NALM6 (cell line): ENCODE results near the gene CBX8.

GRCh38 chr17:78812667-78813712 lies 27.6 kb downstream of the USP36 start:
- PRO-cap, result no peak

DNA sequence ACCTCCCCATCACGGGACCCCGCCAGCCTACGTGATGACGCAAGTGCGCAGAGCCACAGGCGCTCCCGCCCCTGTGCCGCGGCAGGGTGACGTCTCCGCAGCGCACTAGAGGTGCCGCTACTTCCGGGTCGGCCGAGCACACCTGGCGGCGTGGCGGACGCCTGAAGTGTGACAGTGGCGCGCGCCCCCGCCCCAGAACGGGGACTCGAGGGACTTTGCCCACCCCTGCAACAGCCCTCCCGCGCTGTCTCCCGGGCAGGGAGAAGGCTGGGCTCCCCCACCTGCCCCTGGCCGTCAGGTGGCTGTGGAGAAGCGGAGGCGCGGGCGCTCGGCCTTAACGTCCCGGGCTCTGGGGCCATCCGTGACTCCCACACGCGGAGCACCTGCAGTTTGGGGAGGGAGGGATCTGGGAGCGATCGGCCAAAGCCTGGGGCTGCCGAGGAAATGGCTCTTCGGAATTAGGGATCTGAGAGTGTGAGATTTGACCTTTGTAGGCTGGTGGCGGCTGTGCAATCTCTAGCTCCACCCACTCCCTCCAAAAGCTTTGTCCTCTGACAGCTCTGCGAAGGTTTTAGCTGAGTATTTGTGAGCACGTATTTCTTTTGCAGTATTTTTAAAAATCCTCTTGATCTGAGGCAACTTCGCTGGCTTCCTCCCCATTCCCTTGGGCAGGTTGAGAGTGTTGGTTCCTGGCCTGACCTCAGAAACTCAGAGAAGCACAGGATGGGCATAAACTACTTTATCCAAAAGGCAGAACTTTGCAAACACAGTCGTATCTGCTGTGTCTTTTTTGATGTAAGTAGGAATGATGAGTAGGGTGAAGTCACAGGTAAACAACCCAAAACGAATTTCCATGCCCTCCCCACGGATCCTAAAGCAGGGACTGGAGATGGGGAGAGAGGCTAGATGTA lies 621 bp upstream of the USP36 start:
- PRO-cap, result bidirectional peak, plus-strand start at position 139 of the sequence, minus-strand start outside the sequence; unidirectional peak, plus-strand start at position 297 of the sequence; unidirectional peak, minus-strand start at position 460 of the sequence

GRCh38 chr17:78870613-78871060 lies 30.0 kb upstream of the USP36 start:
- PRO-cap, result no peak

DNA sequence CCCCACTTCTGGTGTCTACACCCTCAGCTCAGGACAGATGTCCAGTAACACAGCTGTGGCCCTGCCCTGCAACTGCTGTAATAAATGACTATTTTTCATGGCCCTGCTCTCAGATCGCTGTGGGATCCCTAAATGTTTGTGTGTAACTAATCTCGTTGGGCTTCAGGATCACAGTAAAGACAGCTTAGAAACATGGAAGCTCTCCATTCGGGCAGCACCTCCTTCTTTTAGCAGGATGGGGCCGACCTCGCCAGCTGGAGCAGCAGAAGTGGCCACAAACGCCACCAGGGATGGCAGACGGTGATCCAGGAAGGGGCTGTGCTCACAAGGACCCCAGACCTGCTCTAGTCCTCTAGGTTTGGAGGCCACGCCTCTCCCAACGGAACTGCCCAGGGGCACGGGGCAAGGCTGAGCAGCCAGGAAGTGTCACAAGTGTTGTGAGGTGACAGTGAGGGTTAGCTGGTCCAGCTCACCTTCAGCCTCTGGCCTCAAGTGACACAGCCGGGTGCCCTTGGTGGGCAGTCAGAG lies 20.6 kb downstream of the CEP295NL start:
- PRO-cap, result unidirectional peak, plus-strand start at position 440 of the sequence

GRCh38 chr17:78898395-78898693 lies 4.7 kb downstream of the CEP295NL start:
- PRO-cap, result no peak

GRCh38 chr17:78951691-78952396 lies 26.7 kb upstream of the TIMP2 start:
- PRO-cap, result bidirectional peak, plus-strand start at chr17:78952290, minus-strand start at chr17:78952118

GRCh38 chr17:78993170-78994089 lies 13.7 kb upstream of the LGALS3BP start:
- PRO-cap, result no peak

DNA sequence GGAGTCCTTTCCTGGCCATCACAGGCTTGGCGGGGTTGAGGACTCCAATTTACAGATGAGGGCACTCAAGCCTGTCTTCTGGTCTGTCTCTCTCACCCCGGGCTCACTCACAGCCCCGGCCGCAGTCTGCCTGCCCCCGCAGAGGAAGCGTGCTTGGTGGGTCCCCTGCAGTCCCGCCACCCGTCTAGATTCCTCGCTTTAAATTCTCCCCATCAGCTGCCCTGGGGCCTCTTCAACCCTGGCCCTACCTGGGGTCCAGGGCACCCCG lies 92.8 kb downstream of the ENGASE start:
- PRO-cap, result no peak

DNA sequence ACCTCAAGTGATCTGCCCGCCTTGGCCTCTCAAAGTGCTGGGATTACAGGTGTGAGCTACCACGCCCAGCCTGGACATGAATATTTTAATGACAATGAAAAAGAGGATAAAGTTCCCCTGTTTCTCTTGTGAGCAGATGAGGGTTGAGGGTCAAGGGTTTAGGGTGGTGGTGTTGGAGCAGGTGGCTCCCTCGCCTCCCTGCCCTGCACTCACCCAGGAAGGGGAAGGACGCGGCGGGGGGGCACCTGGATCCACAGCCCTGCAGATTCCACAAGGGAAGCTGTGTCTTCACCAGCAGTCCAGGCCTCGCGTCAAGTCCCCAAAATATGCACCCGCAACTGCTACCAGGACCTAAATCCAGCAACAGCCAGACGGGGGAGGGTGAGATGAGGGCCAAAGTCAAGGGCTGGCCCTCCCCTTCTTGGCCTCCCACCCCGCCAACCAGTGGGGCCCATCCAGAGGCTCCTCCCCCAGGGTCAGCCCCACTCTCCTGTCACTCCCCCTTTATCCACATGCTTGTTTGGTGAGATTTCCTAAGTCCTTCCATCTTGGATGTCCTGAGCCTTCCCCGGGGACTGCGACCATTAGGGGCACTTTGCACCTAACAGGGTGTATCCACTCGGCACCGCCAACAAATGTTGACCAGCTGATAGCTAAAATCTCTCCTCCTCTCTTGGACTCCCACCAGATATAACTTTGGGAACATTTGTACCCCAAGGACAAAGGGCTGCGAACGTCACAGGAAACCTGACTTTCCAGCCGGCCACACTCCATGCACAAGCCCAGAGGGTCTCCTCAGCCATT lies 138.7 kb downstream of the ENGASE start:
- PRO-cap, result no peak

DNA sequence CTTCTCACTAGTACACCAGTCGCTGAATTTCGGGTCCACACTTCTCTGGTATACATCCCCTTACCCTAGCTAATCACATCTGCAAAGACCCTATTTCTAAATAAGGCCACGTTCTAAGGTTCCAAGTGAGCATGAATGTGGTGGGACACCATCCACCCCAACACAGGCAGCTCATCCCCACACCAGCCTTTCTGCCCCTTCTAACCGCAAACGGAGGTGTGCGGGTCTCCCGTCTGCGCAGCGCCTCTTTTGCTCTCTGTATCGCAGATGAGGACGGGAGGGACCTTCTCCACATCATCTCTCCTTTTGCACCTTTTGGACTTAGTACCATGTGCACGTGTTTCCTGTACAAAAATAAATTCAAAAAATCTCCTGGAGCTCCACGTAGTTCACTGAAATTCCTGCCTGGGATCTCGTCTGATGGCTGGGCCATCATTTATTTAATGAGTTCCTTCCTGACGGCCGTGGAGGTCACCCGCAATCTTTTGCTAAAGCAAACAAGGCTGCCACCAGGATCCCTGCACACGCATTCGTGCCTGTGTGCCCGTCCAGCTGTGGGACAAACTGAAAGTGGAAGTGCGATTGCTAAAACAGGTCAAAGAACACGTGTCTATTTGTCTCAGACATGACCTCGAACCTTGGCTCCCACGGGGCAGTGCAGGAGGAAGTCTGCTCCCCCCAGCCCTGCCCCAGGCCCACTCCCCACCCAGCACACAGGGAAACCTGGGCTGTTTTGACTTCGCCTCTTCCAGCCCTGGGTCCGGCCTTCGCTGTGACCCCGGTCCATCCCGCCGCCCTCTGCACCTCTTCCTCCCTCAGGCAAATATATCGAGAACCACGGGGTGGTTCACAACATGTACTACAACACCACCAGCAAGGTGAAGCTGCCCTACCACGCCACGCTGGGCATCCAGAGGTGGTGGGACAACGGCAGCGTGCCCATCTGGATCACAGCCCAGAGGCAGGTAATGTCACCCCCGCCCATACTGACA lies 2.2 kb downstream of the ENPP7 start:
- PRO-cap, result bidirectional peak, plus-strand start at position 562 of the sequence, minus-strand start at position 531 of the sequence

- PRO-cap, result no peak
Observed at GRCh38 chr17:79793034-79794182, 3.5 kb downstream of the CBX8 start.

DNA sequence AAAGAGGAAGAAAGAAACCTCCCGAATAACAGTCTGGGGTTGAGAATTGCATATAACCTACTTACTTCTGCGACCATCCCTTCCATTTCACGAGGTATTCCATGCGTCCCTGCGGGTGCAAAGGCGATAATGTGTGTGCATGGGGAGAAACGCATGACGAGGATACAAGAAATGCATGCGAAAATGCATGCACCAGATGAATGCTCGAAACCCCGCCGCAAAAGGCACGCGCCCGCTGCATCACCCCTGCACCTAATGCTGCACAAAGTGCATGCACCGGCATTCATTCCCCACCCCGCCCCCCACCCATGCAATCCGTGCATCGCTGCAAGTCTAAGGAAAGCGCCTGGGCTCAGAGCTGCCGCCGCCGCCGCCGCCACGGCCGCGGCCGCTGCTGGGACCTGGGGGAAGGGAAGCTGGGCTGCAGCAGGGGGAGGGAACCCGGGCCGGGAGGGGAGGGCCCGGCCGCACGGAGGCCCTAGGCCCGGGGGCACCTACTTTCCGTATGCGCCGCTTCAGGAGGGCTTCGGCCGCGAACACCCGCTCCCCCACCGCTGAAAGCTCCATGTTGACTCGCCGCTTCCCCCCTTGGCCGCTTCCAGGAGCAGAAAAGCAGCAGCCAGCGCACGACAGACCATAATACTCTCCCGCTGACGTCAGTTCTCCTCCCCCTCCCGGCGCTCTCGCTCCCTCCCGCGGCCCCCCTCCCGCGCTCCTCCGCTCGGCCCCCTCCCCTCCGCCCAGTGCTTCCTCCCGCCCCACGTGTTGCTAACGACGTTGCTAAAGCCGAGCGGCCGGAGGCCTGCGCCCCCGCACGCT lies at the start of gene CBX8:
Gene CBX8 (minus strand): TSS at position 646 of the 819 bp plus-strand sequence.
- PRO-cap, result bidirectional peak, plus-strand start at position 504 of the sequence, minus-strand start at position 254 of the sequence; bidirectional peak, plus-strand start outside the sequence, minus-strand start at position 612 of the sequence

GRCh38 chr17:79798070-79798517 lies 1.2 kb upstream of the CBX8 start:
- PRO-cap, result no peak

DNA sequence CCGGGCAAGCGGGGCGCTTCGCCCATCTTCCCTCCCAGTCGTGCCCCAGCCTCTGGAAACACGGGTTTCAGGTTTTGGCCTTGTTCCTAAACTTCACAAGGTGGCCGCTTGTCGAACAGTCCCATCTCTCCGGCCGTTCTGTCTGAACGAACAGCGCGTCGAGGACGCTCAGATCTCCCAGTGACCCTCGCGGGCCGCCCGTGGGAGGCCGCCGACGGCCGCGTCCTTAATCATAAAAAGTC lies 1.9 kb upstream of the CBX8 start:
- PRO-cap, result no peak

- PRO-cap, result no peak
Observed at GRCh38 chr17:79808624-79809387, 11.9 kb upstream of the CBX8 start.

DNA sequence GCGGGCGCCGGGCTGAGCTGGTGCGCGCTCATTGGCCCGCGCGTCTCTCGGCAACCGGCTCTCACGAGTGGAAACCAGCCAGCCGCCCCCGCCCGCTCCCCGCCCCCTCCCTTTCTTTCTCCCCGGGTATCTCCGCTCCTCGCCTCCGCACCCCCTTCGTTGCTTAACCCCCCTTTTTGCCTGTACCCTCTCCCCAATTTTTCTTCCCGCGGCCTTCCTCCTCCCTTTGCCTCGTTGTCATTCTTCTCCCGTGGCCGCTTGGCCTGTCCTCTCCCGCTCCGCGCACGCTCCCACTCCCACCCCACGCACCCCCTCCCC lies 13.4 kb upstream of the CBX8 start:
- PRO-cap, result no peak

- PRO-cap, result no peak
Observed at GRCh38 chr17:79834371-79835226, 4.6 kb downstream of the CBX4 start.

DNA sequence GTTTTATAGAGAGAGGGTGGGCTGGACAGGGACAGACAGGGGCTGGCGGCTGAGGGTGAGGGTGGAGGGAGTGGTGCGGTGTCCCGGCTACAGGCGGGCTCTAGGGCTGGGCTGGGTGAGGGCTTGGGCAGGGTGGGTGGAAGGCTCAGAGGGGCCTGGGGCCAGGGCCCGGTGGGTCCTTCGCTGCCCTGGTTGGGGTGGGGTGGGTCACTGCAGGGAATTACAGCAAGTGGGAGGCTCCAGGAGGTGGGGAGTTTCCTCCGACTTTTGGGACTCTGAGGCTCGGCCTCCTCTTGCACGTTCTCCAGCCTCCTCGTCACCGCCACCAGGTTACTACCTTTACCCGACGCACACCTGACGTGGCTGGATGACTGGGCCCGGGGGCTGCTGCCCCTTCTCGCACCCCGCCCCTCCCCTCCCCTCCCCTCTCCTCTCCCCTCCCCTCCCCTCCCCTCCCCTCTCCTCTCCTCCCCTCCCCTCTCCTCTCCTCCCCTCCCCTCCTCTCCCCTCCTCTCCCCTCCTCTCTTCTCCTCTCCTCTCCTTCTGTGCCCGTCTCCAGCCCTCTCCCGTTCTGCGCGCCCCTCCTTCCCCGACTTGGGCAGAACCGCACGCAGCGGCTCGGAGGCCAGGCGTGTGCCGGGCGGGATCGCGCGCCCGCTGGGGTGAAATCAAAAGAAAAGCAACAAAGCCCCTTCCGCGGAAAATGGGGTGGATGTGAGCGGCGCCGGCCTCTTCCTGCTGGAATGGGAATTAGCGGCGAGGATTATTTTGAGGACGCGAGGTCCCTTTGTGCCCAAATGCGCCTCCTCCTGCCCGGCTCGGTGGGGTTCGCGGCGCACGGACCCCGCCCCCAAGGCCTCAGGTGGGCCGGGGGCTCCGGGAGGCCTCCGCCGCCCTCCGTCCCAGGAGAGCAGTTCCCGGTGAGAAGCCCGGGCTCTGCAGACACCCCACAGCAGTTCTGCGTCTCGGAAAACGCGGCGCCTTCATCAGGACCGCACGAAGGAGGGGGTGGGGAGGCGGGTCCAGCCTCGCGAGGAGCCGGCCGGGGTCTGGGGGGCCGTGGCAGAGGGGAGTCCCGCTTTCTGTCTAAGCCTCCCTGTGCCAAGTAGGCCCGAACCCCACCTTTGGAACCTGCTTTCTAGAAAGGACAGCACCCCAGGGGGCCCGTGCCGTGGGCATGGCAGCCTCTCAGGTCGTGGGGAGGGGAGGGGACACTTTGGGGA lies 90.7 kb upstream of the CBX4 start:
- PRO-cap, result no peak

DNA sequence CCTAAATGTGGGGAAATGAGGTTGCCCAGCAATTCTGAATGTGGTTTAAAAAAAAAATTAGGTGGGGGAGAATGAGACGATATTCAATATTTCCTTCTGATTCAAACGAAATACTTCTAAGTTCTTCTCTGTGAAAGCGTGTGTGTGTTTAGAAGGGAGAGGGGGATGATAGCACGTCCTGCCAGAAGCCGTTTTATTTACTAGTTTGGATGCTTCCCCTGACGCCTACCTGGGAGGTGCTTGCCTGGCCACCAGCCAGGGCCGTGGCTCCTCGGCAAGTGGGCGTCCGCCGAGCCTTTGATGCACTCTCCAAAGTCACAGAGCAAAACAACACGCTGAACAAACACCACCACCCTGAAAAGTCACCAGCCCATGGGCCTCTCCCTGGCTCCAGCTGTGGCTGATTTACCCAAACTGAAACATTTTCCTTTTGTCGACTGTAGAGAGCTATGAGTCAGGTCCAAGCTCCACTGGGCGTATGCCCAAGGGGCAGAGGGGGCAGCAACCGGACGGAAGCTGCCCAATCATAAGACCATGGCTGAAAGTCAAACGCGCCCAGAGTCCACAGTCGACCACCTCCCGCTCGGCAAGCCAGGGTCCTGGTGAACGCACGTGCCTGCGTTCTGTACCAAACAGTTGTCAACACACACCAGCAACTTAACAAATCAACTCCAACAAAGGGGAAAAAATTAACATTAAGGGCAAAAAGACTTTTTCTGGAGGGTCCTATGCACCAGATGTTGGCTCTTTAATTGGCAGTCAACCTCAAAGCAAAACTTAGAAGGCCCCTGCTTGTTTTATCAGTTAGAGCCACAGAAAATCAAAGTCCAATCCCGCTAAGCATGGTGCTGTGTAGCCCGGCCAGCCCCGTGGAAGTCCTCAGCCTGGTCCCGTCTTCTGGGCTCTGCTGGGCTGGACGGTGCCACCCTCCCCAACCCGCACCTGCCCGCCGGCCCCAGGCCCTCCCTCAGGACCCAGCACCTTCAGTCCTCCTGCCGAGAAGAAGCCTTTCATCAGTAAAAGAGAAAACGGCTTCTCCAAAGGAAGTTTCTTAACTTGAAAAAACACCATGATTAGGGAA lies 47.4 kb downstream of the TBC1D16 start:
- PRO-cap, result no peak

- PRO-cap, result no peak
Observed at GRCh38 chr17:80023464-80024336, 12.0 kb downstream of the TBC1D16 start.